Neuron (in vitro differentiated cells): ENCODE measurements around a stretch of chr1.

DNA sequence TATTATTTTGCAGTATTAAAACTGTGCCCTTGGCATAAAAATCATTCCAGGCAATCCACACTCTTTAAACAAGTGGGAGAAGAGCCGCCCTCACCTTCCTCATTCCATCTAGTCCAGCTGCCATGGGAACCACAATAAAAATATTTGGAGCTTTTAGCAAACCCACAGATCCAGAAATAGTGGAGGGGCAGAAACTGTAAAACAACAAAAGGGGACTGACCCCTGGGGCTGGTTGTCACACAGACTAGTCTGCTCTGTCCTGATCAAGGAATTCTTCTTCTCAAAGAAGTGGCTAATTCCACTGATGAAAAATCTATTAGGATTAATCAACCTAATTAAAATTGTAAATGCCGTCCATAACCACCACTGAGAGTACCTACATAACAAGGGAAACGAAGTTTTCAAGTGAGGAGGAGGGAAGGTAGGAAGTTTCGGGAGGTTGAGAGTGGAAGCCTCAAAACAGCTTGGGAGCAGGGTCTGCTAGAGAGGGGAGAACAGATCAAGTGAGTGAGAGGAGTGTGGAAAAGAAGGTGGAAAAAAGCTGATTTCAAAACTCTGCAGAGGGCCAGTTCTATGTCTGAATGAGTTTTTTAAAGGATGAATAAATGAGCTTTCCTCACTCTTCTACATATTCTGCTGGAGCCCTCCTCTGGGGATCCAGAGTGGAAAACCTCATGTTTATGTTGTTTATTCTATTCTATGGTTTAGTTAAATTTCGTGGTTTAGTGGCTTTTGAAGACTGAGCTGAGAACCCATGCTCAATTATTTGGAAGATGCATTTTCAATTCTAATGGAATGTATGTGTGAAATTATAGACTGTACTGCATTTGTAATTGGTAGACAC is 61.8 kb downstream of the PTPRC start:
- PRO-cap: no peak

- PRO-cap: no peak
Observed at GRCh38 chr1:198703525-198703958, 64.7 kb downstream of the PTPRC start.

DNA sequence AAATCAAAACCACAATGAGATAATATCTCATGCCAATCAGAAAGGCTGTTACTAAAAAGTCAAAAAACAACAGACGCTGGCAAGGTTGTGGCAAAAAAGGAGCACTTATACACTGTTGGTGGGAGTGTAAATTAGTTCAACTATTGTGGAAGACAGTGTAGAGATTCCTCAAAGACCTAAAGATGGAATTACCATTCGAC is 123.1 kb downstream of the PTPRC start:
- PRO-cap: no peak

- PRO-cap: no peak
Observed at GRCh38 chr1:200072616-200072930, 45.1 kb downstream of the NR5A2 start.

DNA sequence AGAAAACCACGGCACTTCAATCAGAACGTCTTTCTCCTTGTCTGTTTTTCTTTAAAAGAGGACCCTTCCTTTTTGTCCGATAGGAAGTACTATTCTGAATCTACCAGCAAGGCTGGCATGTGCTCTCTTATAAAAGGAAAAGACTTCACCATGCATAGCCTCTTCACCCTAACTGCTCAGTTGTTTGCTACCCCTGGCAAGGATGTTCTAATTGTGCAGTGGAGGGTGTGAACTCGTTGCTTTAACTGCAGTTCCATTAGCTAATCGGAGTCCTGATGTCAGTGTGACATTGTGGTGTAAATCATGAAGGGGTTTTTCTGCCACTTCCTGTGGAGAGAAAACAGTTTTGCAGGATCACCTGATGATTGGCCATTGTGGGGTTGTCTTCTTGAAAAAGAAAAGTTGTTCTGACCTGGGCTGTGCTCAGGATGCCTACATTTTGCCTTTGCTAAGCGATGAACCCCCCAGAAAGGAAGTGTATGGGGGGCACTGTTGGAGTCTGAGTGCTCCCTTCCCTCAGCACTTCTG is 102.0 kb downstream of the NR5A2 start:
- PRO-cap: no peak

DNA sequence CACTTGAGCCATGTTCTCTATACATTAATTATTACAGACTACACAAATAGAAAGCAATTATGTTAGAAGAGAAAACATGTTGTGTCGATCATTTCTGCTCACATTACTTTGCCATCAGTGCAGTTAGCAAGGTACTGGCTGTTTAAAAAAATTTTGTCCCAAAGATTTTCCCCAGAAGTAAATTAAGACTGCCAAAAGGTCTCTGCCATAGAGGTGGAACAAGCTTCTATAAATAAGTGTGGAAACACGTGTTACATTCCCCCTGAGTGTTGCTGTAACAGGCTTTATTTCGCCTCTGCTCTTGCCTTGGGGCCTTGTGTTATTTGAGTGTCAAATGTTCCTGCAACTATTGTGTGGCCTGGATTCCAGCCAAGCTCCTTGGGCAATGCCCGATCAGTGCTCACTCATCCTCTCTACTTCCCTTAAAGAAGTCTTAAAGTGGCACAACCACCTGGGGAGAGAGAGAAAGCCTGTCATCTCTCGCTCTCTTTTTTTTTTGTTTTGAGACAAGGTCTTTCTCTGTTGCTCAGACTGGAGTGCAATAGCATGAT is 156.6 kb downstream of the NR5A2 start:
- PRO-cap: no peak

DNA sequence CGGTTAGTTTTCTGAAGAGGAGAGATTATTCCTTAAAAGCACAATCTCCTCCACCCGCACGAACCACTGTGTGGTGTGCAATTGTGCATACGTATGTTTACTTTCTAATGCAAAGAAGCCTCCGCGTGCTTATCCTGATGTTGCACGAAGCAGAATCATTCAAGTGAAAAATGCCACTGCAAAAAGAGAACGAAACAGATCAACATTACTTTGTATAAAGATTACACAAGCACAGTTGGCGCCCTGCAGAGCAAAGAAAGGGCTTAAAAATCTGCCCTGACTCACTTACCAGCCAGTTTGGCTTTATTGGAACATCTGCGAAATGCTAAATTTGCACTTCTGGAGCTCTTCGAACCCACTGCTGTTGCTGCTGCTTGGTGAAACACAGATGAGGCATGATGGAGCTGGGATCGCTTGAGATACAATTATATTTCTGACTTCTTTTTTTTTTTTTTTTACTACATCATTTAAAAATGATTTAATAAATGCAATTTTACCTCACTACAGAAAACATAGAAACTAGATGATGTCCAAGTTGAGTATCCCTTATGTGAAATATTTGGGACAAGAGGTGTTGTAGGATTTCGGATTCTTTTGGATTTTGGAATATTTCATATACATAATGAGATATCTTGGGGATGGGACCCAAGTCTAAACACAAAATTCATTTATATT is 166.6 kb downstream of the ZNF281 start:
- PRO-cap: no peak

GRCh38 chr1:200373831-200374541 is 35.9 kb downstream of the ZNF281 start:
- PRO-cap: no peak

DNA sequence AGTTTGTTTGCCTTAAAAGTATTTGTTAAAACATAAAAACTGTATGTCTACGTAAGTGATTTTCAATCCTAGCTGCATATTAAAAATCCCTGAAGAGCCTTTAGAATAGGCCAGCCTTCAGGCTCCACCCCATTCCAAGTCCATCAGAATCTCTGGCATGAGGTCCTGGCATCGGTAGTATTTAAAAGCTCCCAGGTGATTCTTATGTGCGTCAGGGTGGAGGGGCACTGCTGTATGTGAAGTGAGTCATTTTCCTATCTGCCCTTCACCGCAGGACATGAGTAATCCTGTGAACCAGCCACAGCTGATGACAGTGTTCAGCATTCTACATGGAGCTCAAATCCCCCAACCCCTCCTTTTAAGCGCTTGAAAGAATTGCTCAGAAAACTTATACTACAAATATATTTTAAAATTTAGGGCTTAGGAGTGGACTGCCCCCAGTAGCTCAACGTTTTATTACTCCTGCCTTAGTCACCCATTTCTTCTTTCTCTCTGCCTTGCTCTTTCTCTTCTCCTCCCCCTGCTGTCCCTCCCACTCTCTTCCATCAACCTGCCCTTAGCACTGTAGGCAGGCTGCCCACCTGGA is 73.7 kb upstream of the ZNF281 start:
- PRO-cap: no peak

DNA sequence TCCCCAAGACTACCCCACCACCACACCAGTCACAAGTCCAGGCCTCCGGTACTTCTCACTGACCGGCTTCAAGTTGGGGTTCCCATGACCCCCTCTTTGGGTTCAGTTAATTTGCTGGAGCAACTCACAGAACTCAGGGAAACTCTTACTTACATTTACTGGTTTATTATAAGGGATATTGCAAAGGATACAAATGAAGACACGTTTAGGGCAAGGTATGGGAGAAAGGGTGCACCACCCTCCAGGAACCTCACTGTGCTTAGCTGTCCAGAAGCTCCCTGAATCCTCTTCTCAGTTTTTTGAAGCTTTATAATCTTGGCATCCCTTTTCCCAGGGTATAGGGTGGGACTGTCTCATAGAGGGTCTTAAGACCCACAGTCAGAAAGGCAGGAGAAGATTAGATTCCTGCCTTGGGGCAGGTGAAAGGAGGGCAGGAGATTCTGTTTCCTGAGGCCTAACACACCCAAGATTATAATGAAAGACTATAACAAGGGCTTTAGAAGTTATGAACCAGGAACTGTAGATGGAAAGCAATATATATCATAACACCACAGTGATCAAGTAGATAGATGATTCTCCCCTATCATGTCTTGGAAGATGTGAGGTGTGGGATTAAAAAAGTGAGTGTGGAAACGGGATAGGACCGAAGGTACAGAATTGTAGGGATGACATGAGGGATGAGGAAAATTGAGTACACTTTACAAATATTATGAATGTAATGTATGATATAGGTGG is 31.0 kb downstream of the CAMSAP2 start:
- PRO-cap: no peak

GRCh38 chr1:201000424-201000963 is 23.0 kb downstream of the KIF21B start:
- PRO-cap: no peak

DNA sequence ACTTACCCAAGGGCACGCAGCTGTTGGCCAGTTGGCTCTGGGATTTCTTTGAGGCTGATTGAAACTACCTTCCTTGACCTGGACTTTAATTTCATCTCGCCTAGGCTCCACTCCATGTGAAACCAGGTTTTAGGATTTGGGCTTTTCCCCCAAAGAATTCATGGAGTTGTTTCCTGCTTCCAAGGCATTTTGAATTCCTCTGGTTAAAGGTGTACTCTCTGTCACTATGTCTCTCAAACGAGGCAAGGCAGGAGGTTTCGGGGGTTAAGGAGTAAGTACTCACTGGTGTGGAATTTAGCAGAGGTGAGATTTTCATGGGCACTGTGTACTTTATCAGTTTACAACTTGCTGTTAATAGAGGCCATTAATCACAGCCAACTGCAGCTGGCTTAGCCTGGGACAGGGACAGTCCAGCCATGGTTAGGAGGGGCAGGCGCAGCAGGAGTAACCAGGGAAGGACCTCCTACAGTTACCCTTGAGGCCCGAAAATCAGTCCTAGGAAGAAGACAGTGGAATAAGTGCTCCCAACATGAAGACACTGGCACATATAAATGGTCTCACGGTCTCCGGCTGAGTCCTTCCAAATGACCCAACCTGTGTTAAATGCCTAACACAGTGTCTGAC is 18.0 kb upstream of the TMEM9 start:
- PRO-cap: no peak

GRCh38 chr1:201259722-201260737 is 23.3 kb upstream of the PKP1 start:
- PRO-cap: no peak

- PRO-cap: no peak
Observed at GRCh38 chr1:201298669-201299318, 15.5 kb downstream of the PKP1 start.

DNA sequence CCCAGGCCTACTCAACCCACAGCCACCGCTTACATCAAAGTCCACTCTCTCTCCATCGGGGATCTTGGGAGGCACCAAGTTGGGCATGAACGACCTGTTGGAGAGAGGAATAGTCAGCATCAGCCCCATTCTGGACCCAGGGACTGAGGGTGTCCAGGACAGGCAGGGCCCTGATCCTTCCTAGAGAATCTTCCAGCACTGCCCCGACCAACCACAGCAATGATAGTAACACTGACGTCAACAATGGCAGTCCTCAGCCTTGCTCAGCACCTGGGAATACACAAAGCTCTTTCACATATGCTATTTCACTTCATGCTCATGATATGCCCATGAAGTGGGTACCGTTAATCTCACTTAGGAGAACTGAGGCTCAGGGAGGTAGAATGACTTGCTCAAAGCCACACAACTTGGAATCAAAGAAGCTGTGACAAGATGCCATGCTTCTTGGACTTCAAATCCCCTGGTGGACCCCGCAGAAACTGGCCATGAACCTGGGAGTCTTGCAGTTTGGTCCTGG is 11.8 kb downstream of the TNNT2 start:
- PRO-cap: no peak

- PRO-cap: no peak
Observed at GRCh38 chr1:201383537-201384029, 6.1 kb upstream of the TNNT2 start.

DNA sequence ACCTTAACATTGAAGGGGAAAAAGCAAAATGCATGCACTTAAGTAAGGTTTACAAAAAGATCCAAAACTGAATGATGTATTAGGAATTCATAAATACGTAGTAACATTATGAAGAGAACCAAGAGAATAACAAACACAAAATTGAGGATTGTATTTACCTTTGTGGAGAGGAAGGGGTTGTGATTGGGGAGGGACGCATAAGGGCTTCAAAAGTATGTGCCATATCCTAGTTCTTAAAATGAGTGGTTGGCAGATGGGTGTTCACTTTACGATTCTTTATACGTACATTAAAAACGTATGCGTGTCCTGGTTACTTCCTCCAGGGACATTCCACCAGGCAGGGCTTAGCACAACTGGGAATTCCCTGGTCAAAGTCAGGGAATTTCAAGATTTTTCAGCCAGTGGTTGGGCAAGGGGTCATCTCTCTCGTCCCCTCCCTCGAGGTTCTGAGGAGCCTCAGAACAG is 4.6 kb upstream of the LAD1 start:
- PRO-cap: no peak

GRCh38 chr1:201463433-201463892 is 5.5 kb downstream of the PHLDA3 start:
- PRO-cap: no peak

DNA sequence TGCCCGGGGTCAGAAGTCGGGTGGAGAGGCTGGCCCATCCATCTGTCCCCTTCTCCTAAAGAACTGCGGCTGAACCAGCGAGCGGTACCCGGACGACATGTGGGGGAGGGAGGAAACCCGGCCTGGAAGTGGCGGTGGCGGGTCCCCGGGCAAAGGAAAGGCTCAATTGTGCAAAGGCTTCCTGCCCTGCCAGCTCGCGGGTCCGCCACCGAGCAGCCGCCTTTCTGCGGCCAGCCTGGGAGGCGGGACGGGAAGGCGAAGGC is 410 bp upstream of the NAV1 start:
- PRO-cap: unidirectional peak, plus-strand start at position 165 of the sequence; bidirectional peak, plus-strand start outside the sequence, minus-strand start at position 237 of the sequence

DNA sequence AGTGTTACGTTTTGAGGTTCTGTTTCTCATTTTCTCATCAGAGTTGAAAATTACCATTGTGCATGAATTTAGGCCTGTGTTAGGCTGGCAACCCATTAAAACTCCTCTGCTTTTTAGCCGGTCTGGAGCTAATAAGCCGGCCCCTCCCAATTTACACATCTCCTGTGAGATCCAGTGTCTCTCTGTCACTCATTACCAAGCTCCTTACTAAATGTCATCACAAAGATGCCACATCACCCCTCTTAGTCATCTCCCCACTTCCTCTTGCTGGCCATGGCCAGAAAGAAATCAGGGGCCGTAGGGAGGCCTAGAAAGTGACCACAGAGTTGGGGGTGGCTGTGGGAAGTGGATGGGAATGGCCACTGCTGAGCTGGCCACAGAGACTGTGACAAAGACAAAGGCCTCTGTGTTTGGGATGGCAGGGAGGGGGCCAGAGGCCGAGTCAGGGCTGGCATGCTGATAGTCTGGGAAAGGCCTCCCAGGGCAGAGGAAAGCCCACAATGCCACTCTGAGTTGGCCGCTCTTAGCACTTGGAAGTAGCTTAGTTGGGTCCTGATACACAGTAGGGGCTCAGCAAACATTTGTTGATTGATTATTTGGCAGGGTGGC is 12.9 kb downstream of the NAV1 start:
- PRO-cap: no peak